Rectum (tissue), 1 donor: ENCODE measurements around the genes BLTP1 and IL2.

DNA sequence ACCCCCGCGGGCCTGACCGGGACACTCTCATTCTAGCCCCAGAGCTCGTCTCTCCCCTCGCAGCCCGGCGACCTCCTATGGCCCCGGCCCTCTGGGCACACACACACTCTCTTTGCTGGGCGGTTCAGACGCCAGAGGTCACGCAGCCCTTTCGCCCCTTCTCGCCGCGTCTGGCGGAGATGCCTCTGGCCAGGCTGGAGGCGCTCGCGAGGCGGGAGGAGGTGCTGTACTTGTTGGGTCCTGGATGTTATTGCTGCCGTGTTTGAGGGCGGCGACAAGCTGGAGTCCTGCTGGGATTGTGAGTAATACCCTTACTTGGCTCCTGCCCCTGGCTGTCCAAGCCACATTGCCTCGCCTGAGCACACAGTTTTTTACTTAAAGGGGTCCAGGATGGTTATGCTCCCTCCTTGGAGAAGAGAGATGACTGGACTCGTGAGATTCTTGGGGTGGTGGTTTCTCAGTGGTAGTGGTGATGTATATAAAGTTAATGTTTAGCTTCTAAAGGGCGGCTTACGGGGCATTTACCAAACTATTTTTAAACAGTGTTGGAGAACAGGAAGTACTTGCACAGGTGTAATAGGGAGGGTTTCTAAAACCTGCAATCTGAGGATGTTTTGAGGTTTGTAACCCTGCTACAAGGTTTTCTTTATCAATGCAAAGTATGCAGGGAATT lies 544 bp downstream of the USP53 start:
- PRO-cap = bidirectional peak, plus-strand start at position 542 of the sequence, minus-strand start at position 172 of the sequence

DNA sequence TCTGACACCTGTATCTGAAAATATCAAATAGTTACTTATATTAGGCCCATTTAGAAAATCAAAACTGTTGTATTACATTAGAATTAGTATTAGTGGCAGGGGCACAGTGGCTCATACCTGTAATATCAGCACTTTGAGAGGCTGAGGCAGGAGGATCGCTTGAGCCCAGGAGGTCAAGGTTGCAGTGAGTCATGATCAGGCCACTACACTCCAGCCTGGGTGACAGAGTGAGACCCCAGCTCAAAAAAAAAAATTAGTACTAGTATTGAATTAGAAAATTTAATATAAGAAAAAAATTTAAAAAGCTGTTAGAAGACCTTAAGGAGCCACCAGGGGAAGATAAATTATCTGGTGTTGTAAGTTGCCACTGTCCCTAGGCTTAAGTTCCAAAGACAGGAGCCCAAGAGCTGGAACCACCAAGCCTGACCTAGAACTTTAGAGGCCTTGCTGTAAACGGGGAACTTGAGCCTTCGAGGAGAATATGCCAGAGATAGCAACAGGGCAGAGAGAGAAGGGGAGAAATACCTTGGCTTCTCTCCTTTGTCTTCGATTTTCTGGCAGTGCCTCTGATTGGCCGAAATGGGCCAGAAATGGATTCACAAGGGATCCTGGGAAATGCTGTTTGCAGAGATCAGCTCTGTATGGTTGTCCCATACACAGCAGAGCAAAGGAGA lies 8.8 kb downstream of the USP53 start:
- PRO-cap = no peak

- PRO-cap = no peak
Measured at GRCh38 chr4:119299723-119300011, 778 bp downstream of the C4orf3 start.

DNA sequence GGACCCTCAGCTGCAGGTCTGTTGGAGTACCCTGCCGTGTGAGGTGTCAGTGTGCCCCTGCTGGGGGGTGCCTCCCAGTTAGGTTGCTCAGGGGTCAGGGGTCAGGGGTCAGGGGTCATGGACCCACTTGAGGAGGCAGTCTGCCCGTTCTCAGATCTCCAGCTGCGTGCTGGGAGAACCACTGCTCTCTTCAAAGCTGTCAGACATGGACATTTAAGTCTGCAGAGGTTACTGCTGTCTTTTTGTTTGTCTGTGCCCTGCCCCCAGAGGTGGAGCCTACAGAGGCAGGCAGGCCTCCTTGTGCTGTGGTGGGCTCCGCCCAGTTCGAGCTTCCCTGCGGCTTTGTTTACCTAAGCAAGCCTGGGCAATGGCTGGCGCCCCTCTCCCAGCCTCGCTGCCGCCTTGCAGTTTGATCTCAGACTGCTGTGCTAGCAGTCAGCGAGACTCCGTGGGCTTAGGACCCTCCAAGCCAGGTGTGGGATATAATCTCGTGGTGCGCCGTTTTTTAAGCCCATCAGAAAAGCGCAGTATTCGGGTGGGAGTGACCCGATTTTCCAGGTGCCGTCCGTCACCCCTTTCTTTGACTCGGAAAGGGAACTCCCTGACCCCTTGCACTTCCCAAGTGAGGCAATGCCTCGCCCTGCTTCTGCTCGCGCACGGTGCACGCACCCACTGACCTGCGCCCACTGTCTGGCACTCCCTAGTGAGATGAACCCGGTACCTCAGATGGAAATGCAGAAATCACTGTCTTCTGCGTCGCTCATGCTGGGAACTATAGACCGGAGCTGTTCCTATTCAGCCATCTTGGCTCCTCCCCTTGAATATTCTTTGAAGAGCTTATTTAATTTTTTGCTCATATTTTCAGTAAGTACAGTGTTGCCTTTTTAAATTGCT lies 189.6 kb upstream of the MAD2L1 start:
- PRO-cap = no peak

DNA sequence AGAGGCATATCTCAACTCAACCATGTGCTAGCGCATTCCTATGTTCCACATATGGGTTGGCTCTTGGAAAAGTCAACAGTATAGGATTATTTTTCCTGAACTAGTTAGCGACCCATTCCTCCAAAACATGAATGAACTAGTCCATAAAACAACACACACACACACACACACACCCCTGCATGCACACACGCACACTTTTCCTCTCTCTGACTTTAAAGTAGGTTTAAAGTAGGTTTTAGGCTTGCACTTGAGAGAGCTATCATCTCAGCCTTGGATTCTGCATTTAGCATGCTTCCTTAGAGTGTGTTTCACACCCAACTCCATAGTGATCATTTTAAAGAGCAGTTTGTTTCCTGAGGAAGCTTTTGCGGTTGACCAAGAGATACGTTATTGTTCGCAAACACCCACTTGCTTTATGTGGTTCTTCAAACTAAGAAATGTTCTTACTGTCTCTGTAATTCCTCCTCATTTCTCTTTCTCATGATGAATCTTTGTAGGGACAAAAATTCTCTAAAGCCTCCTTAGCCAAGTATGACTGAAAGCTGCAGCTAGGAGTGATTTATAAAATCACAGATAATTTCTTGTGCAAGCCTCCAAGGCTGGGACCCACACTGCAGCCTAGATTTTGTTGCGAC lies 10.2 kb downstream of the TNIP3 start:
- PRO-cap = no peak

- PRO-cap = no peak
Measured at GRCh38 chr4:121253758-121254375, 89.7 kb upstream of the TNIP3 start.

DNA sequence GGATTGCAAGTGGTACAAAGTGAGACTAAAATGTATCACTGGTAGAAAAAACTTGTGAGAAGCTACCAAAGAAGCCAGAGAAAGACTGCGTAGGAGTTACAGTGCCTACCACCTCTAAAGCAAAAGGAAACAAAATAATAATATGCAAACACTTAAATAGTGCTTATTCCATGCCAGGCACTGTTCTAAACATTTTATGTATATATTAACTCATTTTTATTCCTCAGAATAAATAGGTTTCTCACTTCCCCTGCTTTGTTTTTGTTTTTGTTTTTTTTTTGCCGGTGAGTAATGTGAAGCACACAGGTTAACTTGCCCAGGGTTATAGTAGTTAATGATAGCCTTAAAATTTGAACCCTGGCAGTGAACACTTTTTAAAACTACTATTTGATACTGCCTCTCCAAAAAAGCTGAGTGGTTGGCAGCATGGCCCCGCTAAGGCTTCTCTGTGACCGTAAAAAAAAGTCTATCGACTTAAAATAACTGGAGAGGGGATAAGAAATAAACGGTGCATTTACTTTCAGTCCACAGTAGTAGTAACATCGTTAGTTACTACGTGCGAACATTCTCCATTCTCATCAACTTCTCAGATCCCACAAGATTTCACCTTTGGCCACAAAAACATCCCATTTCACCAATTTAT lies 718 bp upstream of the EXOSC9 start:
- PRO-cap = no peak

DNA sequence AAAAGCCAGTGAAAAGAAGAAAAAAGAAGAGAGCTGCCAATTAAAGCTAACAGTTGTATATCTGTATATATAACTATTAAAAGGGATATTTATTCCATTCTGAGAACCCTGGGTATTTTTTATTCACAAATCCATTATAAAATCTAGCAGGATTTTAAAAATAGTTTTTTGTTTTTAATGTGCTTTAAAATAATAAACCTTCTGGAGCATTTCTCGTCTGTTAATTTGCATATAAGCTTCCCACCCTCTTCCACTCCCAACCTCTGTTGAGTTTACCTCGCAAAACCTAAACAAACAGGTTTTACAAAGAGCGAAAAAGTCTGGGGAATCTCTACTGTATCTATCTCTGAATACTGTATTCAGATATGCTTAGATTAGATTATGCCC lies 6.9 kb downstream of the CCNA2 start:
- PRO-cap = no peak

DNA sequence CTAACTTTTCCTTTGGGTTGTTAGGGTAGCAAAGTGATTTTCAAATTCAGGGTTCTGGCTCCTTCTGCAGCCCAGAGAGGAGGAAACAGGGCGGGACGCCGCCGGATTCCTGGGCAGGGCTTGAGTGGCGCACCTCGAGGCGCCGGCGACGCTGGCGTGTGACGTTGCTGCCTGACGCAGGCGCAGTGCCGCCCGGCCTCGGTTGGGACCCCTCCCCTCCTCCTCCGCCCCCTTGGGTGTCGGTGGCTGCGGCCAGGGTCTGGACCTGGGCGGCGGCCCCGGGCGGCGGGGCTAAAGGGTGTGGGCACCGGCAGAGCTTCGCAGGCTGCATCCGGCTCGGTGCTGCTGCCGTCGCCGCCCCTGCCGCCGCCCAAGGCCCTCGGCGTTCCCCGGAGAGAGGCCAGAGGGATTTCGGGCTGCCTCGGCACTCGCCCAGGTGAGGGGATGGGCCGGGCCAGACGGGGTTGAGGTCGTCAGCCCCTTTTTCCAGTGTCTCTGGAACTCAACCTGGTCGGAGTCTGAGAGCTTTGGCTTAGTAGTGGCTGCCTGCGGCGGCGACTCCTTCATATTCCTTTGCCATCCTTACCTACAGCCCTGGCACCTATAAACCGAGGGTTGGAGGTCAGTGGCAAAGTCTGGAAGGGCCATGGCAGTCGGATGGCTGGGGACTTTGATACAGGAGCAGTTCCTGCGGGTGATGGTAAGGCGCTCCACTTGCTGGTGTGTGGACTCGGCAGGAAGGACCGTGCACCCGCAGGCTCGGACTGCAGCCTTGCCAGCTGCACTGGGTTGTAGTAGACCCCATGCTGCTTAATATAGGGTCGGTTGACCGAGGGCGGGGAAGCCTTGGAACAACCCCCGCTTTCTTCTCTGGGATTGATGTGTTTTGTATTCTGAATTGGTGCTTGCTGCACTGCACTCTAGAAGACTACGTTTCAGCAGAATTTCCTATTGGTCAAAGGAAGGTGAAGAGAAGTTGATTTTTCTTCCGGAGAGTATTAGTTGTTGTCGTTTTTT lies at the start of gene BLTP1:
Gene BLTP1 (plus strand): TSS at position 183 of the 1,017 bp plus-strand sequence.
- PRO-cap = bidirectional peak, plus-strand start at position 223 of the sequence, minus-strand start at position 111 of the sequence; bidirectional peak, plus-strand start at position 713 of the sequence, minus-strand start at position 766 of the sequence; unidirectional peak, minus-strand start at position 922 of the sequence

DNA sequence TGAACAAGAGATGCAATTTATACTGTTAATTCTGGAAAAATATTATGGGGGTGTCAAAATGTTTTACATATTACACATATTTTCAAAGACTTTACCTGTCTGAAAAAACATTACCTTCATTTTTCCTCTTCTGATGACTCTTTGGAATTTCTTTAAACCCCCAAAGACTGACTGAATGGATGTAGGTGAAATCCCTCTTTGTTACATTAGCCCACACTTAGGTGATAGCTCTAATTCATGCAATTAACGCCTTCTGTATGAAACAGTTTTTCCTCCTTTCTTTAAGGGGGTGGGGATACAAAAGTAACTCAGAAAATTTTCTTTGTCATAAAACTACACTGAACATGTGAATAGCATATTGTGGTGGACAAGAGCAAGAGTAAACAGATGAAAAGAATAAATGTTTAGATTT lies at the start of gene IL2:
Gene IL2 (minus strand): TSS at position 228 of the 412 bp plus-strand sequence.
- PRO-cap = no peak

- PRO-cap = no peak
Measured at GRCh38 chr4:122854612-122855441, 28.2 kb downstream of the FGF2 start.

- PRO-cap = no peak
Measured at GRCh38 chr4:123028084-123028653, 105.3 kb downstream of the SPATA5 start.

GRCh38 chr4:123398663-123399712 lies 2.4 kb downstream of the SPRY1 start:
- PRO-cap = bidirectional peak, plus-strand start at chr4:123399046, minus-strand start at chr4:123399028; bidirectional peak, plus-strand start at chr4:123399376, minus-strand start at chr4:123399085; bidirectional peak, plus-strand start at chr4:123399519, minus-strand start at chr4:123399414

GRCh38 chr4:123599576-123600336 lies 203.2 kb downstream of the SPRY1 start:
- PRO-cap = bidirectional peak, plus-strand start at chr4:123600276, minus-strand start at chr4:123600053

GRCh38 chr4:123601344-123601794 lies 204.8 kb downstream of the SPRY1 start:
- PRO-cap = unidirectional peak, minus-strand start at chr4:123601637

DNA sequence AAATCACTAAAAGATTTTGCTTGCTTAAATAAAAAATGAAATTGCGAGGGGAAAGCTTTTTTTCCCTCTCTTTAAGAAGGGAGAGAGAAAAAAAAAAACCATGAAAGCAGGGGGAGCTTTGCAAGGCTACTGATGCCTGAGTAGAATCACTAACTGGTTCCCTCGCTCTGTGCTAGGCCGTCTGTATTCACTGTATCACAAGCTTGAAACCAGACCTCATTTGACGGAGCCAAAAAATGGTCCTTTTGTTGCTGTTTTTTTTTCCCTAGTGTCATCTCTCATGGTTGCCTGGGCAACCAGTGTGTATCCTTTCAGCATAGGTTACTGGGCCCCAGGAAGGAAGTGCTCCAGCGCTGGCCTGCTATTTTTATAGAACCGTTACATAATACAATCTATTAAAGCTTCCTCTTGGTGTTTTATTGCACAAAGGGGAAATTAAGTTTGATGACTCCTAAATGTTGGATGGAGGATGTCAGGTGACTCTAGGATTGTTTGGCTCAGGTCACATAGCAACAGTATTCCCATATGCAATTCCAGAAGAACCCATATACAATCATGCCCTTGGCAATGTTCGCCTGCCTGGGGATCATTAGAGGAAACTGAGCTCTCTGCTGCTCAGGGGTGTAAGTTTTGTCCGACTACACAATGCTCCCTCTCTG lies 220.4 kb downstream of the SPRY1 start:
- PRO-cap = no peak

DNA sequence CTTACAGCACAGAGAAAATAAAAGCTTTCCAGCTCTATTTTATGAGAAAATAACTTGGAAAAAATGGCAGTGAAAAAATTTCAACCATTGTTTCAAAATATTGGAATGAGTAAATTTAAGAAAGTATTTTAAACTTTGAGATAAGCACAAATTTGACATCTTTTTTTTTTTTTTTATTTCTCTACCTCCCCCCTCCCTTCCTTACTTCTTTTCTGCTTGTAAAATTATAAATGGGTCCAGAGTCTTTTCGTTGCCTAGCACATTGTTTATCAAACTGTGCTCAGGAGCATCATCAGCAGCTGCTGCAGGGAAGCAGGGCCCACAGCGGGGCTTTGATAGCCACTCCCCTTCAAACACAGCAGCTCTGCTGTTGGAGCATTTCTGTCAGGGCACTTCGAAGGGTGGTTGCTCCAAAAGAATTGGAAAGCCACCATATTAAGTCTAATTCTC lies 588.2 kb downstream of the SPRY1 start:
- PRO-cap = no peak

DNA sequence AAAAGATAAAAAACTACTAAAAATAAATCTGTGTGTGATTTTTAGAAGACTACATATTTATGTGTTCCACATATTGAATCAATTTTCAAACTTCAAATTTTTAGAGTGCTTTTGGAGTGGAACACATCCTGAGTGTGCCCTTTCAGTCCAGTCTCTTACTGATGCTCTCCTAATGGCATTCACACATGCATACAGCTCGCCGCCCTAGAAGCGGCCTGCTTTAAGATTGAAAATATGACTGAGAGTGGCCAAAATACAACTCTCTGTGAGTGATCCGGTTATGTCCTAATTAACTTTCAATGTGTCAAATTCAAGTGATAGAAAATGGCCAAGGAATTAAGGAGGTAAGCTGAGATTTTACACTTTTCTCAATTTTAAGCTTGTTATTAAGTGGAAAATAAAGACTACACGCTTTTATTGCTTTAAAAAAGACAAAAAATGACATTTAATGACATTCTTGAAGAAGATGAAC lies 628.7 kb downstream of the ANKRD50 start:
- PRO-cap = unidirectional peak, minus-strand start at position 212 of the sequence

GRCh38 chr4:125192681-125192996 lies 122.1 kb upstream of the FAT4 start:
- PRO-cap = no peak

GRCh38 chr4:125229112-125229311 lies 85.7 kb upstream of the FAT4 start:
- PRO-cap = no peak